Measurements from ENCODE around the genes KCTD4, SLC25A30, ERICH6B and CBY2.

DNA sequence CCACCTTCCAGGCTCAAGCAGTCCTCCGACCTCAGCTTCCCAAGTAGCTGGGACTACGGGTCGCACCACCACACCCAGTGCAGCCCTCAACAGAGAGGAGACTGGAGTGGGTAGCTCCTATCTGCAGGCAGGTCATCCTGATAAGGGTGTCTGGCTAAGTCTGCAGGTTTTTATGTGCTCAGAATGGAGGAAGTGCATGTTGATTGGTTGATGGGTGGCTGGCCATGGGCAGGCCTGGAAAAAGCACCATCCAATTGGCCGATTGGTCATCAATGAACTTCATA lies 12.8 kb downstream of the DNAJC15 start:
- PRO-cap, 2 experiments = peak in 1 of 2 experiments; most common minus-strand start position 142 of the sequence (in 1)

DNA sequence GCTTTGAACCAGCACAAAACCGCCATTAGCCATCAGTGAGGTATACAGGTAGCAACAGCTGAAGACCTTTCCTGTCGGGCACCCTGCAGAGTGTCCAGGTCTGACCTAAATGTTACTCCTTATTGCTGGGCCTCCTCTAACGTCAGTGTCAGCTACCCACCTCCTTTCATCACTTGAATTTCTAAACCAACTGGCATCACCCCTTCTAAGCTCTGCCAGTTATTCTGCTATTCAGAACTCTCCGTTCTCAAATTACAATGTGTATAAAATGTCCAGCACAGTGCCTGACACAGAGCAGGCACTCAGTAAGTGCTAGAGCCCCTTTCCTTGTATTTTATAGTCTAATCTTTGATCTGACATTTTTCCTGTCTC lies 178.0 kb downstream of the ENOX1 start:
- PRO-cap, 2 experiments = peak in 2 of 2 experiments; most common minus-strand start position 94 of the sequence (in 1)

GRCh38 chr13:43686444-43687150 lies 100.2 kb downstream of the ENOX1 start:
- PRO-cap, 2 experiments = no peak in any of the 2 experiments

DNA sequence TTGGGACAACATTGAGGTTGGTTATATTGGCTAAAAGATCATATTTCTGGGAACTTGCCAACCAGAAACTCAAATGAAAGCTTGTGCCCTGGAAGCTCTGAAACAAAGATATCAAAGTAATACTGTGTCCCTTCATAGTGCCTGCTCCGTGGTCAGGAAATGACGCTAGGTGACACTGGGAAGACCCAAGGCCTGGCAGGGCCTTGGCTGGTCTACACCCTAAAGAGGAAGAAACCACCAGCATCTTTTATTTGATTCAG lies 139.5 kb downstream of the SMIM2 start:
- PRO-cap, 2 experiments = no peak in any of the 2 experiments

DNA sequence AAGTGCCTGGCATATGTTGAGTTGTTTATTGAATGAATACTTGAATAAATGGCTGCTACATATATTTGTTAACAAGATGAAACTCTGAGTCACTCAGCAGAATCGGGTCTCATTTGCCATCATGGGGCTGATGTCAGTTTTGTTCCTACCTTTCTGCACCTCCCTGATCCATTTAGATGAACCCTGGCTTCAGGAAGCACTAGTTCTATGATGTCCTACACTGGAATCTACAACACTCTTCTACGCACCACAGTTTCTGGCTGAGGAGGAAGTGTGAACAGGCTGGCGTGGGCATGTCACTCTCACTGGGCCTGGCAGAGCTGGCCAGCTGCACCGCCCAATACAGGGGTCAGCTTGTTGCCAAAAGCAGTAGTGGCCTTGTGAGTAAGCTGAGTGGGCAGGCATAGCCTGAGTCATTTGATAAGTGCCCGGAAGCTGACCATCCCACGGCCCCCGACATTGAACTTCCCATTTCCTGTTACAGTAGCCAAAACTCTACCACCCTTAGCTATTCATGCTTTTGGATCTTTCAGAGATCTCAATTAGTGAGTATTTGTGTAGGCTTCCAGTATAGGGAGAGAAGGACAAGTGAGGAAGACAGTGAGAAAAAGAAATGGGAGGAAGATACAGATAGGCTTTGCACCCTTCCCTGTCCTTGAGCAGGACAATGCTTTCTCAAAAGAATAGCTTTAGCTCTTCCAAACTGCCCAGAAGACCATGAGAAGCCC lies 28.4 kb downstream of the SMIM2 start:
- PRO-cap, 2 experiments = no peak in any of the 2 experiments

- PRO-cap, 2 experiments = no peak in any of the 2 experiments
Measured at GRCh38 chr13:44158850-44159494, 2.1 kb downstream of the SMIM2 start.

- PRO-cap, 2 experiments = no peak in any of the 2 experiments
Measured at GRCh38 chr13:44258739-44259535, 97.9 kb upstream of the SMIM2 start.

DNA sequence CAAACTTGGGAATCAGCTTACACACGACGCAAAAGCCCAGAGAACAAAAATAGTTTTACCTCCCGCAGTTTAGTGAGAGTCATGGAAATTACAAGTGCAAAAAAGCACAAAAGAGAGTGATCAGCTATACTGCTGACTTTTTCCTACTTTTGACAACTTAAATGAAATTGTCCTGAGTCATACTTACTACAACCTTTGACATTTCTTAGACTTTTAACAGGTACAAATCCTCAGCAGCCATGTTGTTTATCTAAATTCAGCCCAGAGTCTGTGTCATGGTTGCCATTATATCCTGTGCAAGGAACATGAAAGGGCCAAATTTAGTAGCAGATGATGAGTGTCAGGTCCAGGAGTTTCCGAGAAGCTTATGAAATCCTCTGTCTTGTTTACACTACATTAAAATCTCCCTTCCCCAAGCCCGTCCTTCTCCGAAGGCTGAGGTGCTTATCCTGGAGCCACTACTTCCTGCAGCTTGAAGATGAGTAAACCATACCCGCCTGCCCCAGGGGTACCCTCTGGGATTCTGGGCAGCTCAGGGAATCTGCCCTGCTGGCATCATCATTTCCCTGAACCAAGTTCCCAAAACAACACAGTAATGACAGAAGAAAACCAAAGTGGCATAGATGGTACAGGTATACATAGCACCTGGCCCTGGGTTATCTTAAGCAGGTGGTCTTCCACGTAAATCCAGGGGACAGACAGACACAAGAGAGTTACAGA lies 102.6 kb upstream of the SERP2 start:
- PRO-cap, 2 experiments = no peak in any of the 2 experiments

GRCh38 chr13:45056173-45056889 lies 64.0 kb upstream of the GTF2F2 start:
- PRO-cap, 2 experiments = no peak in any of the 2 experiments

GRCh38 chr13:45130499-45130993 lies 10.2 kb downstream of the GTF2F2 start:
- PRO-cap, 2 experiments = no peak in any of the 2 experiments

DNA sequence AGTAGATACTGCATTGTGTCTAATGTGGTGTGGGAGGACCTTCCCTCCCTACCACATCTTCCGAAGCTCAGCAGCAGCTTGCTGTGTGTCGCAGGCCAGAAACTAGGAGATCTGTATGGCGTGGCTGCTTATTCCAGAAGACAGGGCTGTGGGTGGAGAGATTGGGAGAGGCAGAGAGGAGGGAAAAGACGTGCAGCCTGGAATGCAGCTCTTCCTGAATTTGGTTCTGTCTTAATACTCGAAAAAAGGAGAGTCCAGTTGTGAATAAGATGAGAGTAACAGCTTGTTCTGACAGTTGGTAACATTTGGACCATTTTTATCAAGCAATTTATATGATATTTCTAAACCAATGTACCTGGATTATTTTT lies 23.2 kb downstream of the GTF2F2 start:
- PRO-cap, 2 experiments = no peak in any of the 2 experiments

DNA sequence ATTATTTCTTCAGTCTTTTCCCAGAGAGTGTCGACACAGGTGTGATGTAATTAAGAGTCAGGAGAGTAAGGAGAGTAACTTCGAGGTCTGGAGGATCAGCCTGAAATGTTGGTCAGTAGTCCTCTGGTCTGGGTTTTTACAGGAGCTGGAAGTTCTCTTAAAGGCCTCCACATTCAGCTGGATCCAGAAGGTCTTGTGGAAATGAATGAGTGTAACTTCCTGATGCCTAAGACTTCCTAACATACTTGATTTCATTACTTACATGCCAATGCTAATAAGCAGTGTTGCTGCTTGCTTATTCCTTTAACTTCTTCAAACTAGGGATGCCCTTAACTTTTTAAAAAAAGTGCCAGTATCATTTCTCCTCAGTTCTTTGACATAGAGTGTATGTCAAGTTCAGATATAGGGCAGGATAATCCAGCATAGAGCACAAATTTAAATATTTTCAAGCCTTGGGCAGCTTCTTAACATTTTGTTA lies at the start of gene KCTD4:
Gene KCTD4 (minus strand): TSS at position 207 of the 478 bp plus-strand sequence.
- PRO-cap, 2 experiments = no peak in any of the 2 experiments

DNA sequence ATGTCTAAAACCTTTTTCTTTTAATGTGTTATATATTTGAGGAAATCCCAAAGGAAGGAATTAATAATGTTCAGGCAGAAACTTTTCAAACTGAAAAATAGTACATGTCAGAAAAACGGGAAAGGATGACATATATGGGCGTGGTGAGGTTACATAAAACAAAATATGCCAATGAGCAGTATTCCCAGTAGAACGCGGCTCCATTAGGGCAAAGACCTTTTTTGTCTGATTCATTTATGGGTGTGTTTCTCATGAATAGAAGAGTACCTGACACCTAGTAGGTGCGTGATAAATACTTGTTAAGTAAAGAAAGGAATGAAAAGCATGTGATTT lies 18.9 kb upstream of the KCTD4 start:
- PRO-cap, 2 experiments = no peak in any of the 2 experiments

GRCh38 chr13:45336758-45337470 lies 4.1 kb downstream of the TPT1 start:
- PRO-cap, 2 experiments = no peak in any of the 2 experiments

GRCh38 chr13:45340227-45340867 lies 636 bp downstream of the TPT1 start:
- PRO-cap, 2 experiments = peak in 2 of 2 experiments; most common plus-strand start chr13:45340631 (in 1); most common minus-strand start chr13:45340468 (in 1)

GRCh38 chr13:45414935-45415254 lies 3.3 kb downstream of the SLC25A30 start:
- PRO-cap, 2 experiments = no peak in any of the 2 experiments

DNA sequence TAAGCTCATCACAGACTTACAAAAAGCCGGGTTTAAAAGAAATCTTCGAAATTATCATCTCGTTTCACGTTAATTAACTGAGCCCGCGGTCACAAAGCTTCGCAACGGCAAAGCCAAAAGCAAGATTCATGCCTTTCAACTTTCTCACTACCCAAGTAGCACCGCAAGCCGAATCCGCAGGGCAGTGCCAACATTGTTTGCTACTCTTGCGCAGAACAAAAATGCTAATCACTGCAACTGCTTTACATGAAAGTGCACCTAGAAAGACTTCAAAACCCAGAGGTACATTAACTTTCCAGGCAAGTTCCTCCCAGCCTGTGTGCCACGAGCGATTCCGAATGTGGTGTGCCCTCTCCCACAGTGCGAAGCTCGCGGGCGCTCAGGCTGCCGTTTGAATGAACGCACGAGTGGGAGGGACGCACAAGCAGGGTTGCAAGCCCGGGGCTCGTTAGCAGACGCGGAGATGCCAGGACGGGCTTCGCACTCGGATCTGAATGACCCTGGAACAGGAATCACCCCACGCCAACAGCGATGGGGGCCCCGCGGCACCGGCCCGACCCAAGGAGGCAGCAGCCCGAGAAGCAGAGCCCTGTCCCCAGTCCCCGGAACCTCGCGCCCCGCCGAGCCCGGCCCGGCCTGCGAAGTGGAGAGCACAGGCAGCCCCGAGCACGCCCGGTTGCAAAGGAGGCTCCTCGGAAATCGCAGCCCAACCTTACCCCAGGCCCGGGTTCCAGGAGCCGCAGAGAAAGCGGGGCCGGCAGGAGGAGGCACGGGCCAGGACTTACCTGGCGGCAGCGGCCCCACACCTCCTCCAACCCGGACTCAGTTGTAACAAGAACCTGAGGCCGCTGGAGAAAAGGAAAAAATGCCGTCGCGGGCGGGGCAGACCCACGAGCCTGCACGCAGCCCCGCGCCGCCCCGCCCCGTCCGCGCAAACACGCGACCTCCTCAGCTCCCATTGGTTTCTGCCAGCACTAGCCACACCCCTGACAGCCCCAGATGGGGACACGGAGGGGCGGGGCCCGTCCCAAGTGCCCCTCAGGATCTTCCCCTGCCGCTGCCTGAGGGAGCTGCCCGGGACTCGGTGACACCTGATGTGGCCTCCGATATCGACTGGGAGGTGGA lies at the start of gene SLC25A30:
Gene SLC25A30 (minus strand): TSS at position 859 of the 1,125 bp plus-strand sequence.
- PRO-cap, 2 experiments = peak in 2 of 2 experiments; most common plus-strand start position 451 of the sequence (in 1); most common minus-strand start position 397 of the sequence (in 1)

DNA sequence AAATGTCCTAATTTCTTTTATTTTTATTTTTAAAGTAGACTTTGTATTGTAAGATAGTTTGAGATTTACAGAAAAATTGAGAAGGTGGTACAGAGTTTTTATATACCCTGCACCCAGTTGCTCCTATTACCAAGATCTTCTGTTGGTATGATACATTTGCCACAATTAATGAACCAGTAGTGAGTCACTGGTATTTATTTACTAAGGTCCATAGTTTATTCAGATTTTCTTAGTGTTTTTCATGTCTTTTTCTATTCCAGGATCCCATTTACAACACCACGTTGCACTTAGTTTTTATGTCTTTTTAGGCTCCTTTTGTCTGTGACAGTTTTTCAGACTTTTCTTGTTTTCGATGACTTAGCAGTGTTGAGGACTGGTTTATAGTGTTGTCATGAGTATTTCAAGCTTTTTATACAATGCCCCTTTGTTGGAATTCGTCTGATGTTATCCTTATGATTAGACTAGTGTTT lies 35.8 kb downstream of the COG3 start:
- PRO-cap, 2 experiments = no peak in any of the 2 experiments

DNA sequence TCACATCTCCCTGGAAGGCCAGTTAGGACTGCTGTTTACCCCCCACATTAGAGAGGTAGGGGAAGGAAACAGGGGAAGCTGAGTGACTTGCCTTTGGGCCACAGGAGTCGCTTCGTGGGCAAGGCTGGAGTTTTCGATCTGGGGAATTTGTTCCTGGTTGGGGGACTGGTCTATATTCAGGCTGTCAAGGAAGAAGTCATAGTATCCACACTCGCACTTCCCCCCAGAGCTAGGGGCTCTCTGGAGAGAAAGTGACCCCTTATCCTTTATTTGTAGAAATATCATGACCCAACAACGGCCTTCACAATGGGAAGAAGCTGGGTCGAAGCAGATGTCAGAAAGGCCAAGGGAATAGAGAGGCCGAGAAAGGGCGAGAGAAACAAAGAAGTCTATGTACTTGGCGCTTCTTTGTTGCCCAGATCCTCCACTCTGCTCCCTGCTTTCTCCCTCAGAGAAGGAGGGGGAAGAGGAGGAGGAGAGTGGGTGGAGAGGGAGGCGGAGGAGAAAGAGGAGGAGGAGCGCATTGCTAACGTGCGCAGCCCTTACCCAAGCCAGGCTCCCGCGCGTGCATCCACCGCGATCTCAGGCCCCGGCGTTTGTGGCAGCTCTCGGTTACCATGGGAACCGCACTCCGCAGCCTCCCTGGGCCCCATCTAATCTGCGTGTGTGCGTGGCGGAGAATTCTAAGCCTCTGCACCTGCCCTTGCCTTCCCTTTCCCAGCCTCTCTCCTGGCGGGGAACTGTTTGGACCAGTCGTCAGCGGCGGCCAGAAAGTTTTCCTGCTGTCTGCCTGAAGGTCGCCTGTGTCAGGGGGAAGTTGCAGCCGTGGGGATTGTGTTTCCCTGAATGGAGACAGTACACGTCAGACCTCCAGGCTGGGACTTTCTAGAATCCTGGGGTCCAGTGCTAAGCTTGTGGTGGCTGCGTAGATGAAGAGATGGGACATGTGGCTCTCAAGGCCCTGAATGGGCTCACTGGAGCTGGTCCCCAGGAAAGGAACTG lies at the start of gene ERICH6B:
Gene ERICH6B (minus strand): TSS at position 601 of the 1,002 bp plus-strand sequence.
- PRO-cap, 2 experiments = no peak in any of the 2 experiments

DNA sequence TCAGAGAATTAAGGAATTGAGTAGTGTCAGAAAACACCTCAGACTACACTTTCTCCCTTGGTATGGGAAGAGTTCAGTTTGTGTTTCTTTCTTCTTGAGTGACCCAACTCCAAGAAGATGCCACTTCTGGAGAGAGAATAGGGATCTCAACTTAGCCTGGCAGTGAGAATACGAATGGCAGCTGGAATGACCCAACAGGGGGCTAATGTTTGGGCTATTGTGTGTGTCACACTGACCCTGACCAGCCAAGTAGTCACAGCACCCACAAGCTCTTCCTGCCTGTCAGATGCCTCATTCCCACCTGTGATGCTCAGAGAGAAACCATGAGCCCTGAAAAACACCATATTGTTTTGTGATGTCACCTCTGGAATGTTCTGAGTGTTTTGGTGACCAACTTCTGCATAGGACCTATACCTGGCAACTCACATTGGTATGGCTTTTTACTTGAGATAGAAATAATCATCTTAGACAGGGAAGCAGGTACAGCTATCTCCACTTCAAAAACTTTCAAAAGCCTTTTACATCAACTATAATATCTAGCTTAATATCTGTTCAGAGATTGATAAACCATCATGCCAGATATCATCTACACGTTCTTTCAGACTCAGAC lies at the start of gene CBY2:
Gene CBY2 (plus strand): TSS at position 285 of the 610 bp plus-strand sequence.
- PRO-cap, 2 experiments = no peak in any of the 2 experiments

Data from heart right ventricle (tissue), 2 donors.